Fallopian tube (tissue), 1 donor: Measurements from ENCODE around the genes FOSL2 and SPDYA.

GRCh38 chr2:27723678-27724041, 47.9 kb upstream of the MRPL33 start:
- PRO-cap, result no peak

GRCh38 chr2:27903857-27904355, 13.4 kb downstream of the BABAM2 start:
- PRO-cap, result no peak

GRCh38 chr2:28102253-28103028, 211.9 kb downstream of the BABAM2 start:
- PRO-cap, result no peak

DNA sequence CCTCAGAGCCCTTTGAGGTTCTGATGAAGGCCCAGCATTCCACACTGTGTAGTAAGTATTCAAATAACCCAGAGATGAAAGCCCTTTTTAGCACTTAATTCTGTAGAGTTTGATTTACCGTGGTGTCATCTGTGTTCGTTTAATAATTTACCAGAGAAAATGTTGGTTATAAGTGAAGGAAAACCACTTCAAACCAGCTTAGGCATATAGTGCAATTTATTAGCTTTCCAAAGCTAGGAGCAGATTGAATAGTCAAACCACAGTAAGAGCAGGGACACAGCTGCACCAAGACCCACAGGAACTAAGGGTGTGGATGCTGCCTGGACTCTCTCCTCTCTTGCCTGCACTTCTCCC, 226.7 kb downstream of the BABAM2 start:
- PRO-cap, result unidirectional peak, plus-strand start at position 297 of the sequence

DNA sequence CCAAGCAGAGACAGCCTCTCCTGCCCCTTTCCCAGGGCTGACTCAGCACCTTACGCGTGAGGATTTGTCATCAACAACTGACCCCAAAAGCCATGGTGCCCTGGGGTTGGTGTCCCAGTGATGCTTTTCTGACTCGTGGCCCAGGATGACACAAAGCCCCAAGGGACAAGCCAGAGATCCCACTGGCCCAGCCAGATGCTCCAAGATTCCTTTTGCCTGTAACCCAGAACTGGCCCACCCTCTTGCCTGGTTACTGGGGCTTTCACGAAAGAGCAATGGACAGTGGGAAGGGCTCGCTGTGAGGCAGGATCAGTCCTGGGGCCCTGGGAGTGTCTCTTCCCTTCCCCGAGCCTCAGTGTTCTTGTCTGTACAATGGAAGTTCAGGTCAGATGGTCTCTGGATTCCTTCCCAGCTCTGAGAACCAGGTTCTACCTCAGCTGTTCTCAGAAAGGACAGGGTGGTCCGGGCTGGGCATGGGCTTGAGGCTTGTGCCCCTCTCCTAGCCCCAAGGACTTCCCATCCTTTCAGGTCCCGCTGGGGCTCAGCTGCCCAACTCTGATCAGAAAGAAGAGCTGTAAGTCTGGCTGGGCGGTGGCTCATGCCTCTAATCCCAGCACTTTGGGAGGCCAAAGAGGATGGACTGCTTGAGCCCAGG, 31.4 kb upstream of the FOSL2 start:
- PRO-cap, result no peak

GRCh38 chr2:28390514-28391187, 2.0 kb upstream of the FOSL2 start:
- PRO-cap, result bidirectional peak, plus-strand start at chr2:28390679, minus-strand start at chr2:28390556; bidirectional peak, plus-strand start at chr2:28390861, minus-strand start at chr2:28390890; bidirectional peak, plus-strand start at chr2:28391034, minus-strand start at chr2:28391141

GRCh38 chr2:28392761-28393241, at the start of gene FOSL2:
Gene FOSL2, plus strand, starts transcription at chr2:28392858.
- PRO-cap, result bidirectional peak, plus-strand start at chr2:28392858, minus-strand start at chr2:28392628; bidirectional peak, plus-strand start at chr2:28393174, minus-strand start at chr2:28393180

GRCh38 chr2:28577708-28578217, 81.9 kb downstream of the PLB1 start:
- PRO-cap, result no peak

- PRO-cap, result no peak
These were observed 92.2 kb downstream of the PLB1 start for GRCh38 chr2:28587731-28588795.

GRCh38 chr2:28601298-28602030, 105.6 kb downstream of the PLB1 start:
- PRO-cap, result no peak

- PRO-cap, result no peak
These were observed 114.7 kb downstream of the PLB1 start for GRCh38 chr2:28610333-28611112.

DNA sequence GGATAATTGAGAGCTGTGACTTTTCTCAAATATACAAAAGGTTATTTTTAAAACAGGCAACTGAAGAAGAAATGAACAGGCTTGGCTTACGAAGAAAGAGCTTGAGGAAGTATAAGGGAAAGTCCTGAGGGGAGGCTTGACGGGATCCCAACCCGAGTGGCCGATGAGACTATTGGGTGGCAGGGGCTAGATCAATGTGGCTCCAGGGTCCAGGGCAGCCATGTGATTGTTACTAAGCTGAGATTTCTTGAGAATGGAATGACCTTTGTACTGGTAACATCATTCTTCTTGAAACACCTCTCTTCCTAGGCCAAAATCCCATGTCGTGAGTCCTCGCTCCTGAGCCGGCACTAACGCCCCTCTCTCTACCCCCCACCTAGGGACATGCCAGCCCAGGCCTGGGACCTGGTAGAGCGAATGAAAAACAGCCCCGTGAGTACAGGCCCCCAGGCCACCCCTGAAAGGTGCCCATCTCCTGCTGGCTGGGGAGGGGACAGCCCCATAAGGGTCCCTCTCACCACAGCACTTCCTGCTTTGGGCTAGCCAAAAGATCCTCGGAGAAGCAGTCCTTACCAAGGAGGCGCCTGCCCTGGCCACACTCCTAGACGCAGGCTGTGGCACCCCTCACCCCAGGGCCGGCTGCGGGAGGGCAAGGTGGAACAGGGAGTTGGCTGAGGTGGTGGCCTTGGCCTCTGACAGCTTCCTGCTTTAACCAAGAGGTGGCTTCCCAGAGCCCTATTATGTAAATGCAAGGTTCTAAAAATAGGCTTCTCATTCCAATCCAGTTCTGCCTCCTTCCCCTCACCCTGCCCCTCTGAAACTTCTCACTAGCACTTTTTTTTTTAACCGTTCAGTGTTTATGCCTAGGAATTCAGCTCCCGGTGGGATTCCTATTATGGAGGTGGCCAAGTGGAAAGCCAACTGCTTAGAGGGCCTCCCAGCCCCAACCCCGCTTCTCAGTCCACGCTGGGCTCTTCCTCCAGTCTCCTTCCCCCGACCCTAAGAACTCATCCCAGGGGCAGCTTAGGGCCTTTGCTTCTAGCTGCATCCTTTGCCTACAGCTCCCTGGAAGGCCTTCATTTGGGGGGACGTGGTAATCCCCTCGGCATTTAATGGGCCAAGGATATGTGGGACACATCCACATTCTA, 126.6 kb upstream of the PPP1CB start:
- PRO-cap, result bidirectional peak, plus-strand start at position 774 of the sequence, minus-strand start at position 641 of the sequence

DNA sequence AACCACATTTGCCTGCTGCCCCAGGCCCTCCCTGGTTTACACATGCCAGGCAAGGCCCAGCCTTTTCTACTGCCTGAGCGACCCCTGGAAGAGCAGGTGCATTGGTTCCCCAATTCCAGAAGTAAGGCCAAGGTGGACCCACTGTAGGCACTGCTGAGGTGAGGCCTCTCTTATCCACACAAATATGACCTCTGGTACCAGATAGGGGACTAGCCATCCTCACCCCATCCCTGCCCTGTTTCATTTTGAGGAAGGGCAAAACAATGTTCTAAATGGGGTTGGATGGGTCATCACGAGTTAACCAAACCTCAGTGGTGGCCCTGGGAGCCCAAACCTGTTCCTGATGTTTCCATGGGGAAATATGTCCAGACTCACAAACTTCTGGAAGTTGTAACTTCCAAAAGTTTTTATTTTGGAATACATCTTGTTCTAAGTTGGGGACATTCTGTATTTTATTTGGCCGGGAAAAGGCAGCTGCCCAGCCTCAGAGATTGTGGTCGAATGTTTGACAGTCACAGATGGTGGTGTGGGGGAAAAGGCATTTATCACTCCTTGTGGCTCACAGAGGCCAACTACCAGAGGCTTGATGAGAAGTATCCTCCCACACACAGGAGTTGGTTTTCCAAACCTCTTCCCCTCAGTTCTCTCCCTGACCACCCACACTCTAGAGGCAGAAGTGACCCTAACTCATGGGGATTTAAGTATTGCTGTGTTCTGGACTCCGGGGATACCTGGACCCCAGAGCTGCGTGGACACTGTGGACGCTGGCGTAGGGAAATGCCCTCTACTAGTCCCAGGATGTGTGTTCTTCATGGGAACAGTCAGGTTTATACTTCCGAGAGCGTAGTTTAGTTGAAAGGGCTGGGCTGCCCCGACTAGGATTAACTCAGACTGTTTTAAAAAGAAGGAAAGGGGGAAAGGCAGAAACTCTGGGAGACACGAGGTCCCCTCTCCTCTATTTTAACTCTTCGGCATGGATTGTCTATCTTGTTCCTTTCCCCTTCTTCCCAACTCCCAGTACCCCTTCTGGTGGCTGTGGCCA, 124.7 kb upstream of the PPP1CB start:
- PRO-cap, result bidirectional peak, plus-strand start at position 640 of the sequence, minus-strand start at position 503 of the sequence

DNA sequence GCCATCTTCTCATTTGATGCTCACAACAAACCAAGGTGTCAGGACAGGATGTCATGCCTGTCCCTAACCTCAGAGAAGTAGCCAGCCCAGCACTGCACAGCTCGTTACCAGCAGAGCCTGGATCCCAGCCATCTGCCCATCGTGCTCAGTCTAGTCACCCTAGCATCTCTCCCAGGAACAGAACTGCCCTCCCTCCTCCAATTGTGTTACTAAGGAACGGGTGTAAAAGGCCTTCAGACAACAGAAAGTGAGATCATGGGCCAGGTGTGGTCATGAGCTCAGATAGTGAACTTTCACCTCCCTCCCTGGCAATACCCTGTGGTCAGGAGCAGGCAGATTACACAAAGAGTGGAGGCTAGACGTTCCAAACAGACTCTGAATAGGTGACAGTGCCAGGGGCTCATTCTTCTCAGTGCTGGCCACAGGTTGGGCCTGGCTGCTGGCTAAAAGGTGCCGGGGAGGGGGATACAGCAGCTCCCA, 111.8 kb upstream of the PPP1CB start:
- PRO-cap, result bidirectional peak, plus-strand start at position 344 of the sequence, minus-strand start at position 134 of the sequence

DNA sequence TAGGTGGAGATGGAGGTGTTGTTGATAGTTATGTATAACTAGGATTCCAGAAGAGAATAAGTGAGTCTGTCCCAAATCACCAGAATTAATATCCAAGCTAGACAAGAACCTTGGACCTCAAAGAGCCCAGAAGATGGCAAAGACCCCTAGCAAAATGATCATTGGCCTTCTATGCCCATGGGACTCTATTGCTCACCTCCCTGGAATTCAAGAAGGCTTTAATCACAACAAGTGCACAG, 88.4 kb upstream of the PPP1CB start:
- PRO-cap, result no peak

- PRO-cap, result bidirectional peak, plus-strand start at chr2:28683383, minus-strand start at chr2:28683237; unidirectional peak, minus-strand start at chr2:28683555
These were observed 68.3 kb upstream of the PPP1CB start for GRCh38 chr2:28683155-28683934.

GRCh38 chr2:28798407-28798969, 12.1 kb upstream of the SPDYA start:
- PRO-cap, result no peak

- PRO-cap, result bidirectional peak, plus-strand start at chr2:28810879, minus-strand start at chr2:28810663
These were observed at the start of gene SPDYA for GRCh38 chr2:28810153-28811027. Gene SPDYA, plus strand, starts transcription at chr2:28810834.

DNA sequence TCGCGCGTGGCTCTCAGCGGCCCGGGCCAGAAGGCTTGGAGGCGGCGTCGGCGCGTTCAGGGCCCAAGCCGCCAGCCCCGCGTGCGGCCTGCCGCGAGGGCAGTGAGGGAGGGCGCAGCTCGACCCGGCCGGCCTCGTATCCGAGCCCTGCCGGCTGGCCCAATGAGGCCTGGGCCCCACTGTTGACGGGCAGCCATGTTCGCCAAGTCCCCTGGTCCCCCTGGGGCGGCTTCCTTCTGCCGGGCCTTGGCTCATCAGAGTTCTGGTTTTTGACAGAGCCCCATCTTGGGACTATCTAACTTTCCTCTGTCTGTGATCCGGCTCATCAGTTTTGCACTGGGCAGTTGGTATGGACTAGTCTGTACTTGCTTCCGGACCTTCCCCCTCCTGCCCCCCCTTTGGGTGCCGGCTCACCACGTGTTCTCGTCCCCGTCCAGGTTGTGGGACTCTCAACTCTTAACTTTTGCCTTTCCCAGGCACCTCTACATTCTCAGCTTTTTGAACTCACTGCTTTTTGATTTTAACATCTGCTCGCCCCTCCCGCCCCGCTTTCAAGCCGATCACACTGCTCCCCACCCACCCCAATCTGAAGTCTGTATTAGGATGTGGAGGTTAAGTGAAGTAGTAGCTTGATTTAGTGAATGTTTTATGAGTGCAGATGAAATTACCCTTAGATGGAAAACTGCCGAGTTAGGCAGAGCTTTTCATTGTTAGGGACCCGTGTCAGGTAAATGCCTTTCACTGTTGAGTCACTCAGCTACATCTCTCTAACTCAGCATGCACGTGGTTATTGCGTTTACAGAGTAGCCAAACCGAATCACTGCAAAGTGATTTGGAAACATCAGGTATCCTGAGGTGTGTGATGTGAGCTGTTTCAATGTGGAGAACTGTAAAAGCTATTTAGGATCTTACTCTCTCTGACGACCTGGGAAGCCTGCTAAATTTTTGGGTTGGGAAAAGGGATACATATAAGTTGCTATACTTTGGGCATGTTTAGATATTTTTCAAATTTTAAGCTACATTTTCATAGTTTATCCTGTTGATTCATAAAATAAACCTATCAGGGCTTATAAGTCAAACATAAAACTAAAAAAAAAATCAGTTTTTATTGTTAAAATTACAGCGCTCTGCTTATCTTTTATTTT, 912 bp downstream of the WDR43 start:
- PRO-cap, result unidirectional peak, minus-strand start at position 732 of the sequence

- PRO-cap, result no peak
These were observed 33.3 kb downstream of the WDR43 start for GRCh38 chr2:28927691-28928228.